Caco-2 (cell line): ENCODE results near the gene MKX.

- PRO-cap = no peak
- RRBS = no CpG with 5 or more reads among the region's 2 CpGs
Observed at GRCh38 chr10:27505176-27505406, 987 bp downstream of the RAB18 start.

- PRO-cap = no peak
- RRBS = 96% methylated on average over 20 of the region's 56 CpGs
Observed at GRCh38 chr10:27745349-27745884, at the start of gene MKX. Gene MKX (minus strand): TSS chr10:27745819.

DNA sequence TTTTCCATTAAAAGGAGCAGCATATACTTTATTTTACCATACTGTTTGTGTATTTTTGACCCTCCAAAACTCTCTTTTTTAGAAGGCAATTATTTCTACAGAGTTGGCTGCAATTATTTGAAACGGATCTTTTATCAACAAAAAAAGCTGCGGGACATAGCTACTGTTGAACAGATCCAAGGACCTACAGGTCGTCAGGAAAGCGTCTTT is 93.0 kb upstream of the MKX start:
- PRO-cap = no peak
- RRBS = no CpG with 5 or more reads among the region's 4 CpGs

- PRO-cap = no peak
- RRBS = no CpG with 5 or more reads among the region's 2 CpGs
Observed at GRCh38 chr10:28163112-28163738, 139.6 kb downstream of the MPP7 start.

GRCh38 chr10:28303923-28304453 is 1.1 kb upstream of the MPP7 start:
- PRO-cap = no peak
- RRBS = no CpG with 5 or more reads among the region's 3 CpGs

GRCh38 chr10:28307214-28307765 is 4.4 kb upstream of the MPP7 start:
- PRO-cap = no peak
- RRBS = no CpG with 5 or more reads among the region's 5 CpGs

DNA sequence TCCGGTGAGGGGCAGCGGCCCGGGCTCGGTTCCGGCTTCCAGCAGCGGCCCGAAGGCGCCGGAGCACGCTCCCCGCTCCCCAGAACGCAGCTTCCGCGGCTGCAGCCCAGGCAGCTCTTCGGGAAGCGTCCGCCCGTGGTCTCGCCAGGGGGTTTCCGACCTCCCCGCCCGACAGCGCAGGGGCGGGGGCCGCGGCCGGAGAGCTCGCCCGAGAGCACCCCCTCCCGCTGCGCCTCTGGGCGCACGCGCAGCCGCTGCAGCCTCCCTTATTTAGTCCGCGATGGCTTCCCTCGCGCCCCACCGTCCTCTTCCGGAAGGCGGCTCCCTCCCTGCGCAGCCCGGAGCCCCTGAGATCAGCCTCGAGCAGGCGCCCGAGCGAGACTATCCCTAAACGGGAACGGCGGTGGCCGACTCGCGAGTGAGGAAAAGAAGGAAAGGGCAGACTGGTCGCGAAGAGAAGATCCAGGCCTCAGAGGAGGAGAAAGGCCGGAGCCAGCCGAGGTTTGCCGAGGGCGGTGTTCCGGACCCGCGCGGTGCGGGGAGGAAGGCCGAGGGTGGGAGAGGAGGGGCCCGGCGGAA is 322 bp upstream of the WAC start:
- PRO-cap = bidirectional peak, plus-strand start at position 273 of the sequence, minus-strand start at position 505 of the sequence
- RRBS = 3% methylated on average over 18 of the region's 68 CpGs

DNA sequence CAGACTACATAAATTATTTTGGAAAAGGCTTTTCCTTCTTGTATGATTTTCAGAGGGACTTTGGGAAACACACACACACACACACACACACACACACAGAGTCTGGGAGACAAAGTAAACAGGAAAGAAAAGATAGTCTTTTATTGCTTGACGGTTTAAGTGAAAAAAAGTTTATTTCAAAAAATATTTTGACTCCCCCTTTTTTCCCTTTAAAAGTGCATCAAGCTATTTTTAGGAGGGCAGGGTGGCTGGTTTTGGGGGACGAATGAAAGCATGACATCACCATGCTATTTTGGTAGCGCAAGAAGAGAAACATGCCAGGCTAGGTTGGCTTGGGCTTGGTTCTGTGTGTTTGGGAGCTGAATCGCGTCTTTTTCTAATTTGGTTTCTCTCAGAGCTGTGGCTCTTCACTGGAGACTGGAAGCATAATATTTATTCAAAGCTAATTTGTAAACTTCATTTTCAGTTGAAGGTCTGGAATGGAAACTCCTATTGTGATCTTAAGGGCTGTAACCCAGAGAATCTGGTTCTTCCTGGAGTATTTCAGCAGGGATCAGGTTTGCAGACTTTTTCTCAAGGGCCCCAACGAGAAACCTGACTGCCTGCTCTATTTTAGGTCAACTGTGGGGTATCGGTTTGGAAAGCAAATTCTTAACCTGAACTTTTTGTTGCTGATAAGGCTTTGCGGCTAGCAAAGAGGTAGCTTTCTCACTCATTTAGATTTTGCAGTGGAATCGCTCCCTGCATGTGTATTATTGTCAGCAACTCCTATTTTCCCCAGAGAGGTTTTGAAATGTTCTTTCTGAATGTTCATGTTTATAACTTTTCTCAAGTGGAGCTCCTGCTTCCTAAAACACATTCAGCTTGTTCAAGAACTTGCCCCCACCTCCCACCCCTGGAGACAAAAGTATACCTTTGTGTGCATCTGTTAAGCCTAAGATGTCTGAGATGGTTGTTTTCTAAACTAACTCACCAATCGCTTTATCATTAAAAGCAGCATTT is 129.4 kb downstream of the BAMBI start:
- PRO-cap = no peak
- RRBS = no CpG with 5 or more reads among the region's 10 CpGs

DNA sequence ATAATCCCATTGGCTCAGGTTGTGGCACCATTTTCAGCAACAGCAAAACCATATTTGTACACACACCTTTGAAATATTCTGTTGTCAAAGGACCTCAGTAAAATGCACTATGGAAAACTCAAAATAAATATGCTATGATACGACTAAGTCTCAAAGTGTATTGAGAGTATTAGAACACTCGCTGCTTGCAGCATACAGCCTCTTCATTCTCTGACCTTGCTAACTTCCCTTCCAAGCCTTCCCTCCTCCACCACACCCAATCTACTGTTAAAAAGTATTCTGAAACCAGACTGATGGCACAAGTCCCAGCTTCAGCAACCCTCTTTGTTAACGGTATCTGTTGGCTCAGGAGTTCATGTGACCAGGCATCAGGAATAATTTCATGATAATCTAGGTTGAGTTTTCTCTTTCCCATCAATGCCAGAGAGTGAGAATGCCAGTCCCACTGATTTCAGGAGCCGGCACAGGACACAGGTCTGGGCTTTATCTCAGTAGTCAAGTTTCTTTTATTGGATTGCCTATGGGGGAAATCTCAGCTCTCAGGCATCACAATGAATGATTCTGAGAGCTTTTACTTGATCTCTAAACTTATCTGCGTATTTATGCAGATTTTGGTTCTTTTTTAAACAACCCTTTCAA is 231.1 kb upstream of the LYZL1 start:
- PRO-cap = no peak
- RRBS = no CpG with 5 or more reads among the region's 5 CpGs

GRCh38 chr10:29106103-29106689 is 182.7 kb upstream of the LYZL1 start:
- PRO-cap = bidirectional peak, plus-strand start at chr10:29106513, minus-strand start at chr10:29106358
- RRBS = no CpG with 5 or more reads among the region's 6 CpGs

GRCh38 chr10:29446366-29447157 is 157.7 kb downstream of the LYZL1 start:
- PRO-cap = no peak
- RRBS = no CpG with 5 or more reads among the region's 6 CpGs

GRCh38 chr10:29462179-29462489 is 172.6 kb downstream of the SVIL start:
- PRO-cap = no peak
- RRBS = no CpG with 5 or more reads among the region's 4 CpGs

DNA sequence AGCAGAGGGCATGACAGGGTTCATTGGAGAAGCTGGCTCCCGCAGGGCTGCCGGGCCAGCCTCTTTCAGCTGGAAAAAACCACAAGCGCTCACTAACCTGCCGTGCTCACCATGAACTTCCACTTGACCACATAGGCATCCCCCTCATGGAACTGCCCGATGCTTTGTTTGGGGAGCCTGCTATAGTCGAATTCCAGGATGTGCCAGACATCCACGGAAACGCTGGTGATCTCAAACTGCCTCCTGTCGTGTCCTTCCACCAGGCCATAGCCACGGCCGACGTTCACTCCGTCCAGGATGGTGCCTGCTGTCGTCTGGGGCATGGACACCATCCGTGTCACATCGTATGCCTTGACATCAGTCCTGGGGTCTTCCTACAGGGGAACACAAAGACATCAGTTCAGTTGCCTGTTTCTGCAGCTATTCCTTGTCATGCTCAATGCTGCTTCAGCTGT is 154.3 kb downstream of the SVIL start:
- PRO-cap = no peak
- RRBS = no CpG with 5 or more reads among the region's 16 CpGs

DNA sequence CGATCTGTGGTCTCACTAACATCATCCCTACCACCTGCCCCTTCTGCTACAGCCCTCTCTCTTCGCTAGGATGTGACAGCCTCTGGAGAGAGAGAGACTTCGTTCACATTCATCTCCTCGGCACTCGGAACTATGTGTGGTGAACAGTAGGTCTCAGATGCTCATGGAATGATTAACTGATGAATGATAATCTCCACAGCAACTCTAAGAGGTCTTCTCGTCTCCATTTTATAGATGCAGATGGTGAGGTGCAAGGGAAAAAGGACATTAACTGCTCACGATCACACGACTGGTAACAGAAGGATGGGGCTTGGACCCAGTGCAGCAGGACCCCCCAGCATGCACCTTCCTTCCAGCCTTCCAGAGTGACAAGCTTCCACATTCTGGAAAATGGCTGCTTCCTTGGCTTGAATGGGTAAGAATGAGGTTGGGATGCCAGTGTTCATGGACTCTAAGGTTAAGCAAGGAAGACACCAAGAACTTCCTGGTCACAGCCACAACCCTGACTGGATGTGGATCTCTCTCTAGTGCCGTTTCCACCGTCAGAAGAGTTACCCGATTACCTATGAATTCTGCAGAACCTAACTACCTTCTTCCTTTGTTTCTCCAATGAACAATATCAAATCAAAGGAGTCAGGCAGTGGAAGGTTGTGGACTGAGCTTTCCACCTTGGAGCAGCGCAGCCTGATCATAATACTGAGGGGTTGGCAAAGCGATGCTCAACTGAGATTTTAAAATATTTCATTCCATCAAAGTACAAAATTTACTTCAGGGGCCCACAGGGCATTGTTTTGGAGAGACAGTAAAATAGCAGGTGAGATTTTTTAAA is 94.3 kb downstream of the SVIL start:
- PRO-cap = no peak
- RRBS = no CpG with 5 or more reads among the region's 13 CpGs

GRCh38 chr10:29550327-29550984 is 84.3 kb downstream of the SVIL start:
- PRO-cap = no peak
- RRBS = 100% methylated on average over 6 of the region's 19 CpGs

DNA sequence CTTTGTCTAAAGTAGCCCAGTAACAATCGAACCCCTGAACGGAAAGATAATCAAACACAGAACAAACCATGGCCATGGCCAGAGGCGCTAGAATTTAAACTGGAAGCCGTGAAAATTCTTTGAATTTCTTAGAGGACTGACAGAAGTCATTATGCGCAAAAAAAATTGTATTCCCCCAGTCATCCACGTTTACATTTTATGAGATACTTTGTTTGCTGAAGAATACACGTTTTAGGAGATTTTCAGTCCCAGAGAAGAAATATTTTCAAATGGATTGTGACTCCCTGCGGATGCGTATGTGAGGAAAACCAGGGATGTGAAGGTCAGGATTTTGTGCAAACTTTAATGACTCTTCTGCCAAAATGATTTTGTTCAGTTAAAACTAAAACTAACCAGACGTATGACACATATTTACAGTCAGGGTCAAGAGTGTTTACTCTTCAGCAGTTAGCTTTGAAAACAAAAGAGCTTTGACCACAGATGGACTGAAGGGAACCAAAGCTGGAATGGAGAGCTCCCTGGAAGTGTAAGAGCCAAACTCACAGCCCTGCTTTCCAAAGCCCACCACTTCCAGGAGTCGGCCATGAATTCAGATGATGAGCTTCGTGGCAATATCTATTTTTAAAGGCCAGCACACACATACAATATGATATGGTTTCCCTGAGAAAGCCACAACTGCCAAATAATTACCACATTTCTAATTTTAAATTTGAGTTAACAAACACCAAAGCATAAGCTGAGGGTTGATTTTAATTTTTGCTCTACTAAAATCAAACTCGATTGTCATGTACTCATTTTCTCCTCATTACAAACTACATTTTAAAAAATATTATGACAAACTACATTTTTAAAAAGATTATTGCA is 15.5 kb downstream of the SVIL start:
- PRO-cap = no peak
- RRBS = no CpG with 5 or more reads among the region's 13 CpGs

DNA sequence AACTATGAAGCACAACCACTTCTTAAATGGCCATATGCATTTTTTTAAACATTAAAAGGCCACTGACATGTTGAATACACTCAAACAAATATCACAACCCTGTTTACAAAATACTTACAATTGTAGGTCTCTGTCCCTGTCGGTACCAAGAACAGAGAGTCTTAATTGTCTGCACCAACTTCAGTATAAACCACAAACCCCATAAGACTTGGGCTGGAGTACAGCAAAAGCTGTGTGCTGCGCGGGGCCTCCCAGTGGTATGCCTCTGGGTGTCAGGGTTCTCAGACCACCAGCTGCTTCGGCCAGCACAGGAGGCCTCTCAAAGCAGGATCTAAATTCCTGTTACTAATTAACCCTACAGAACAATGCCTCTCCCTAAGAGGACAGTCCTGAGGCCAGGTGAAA is 856 bp upstream of the SVIL start:
- PRO-cap = unidirectional peak, minus-strand start at position 261 of the sequence
- RRBS = no CpG with 5 or more reads among the region's 4 CpGs

GRCh38 chr10:29647146-29647480 is 12.3 kb upstream of the SVIL start:
- PRO-cap = no peak
- RRBS = no CpG with 5 or more reads among the region's 1 CpG

- PRO-cap = no peak
- RRBS = no CpG with 5 or more reads among the region's 9 CpGs
Observed at GRCh38 chr10:29811669-29812577, 177.2 kb upstream of the SVIL start.

- PRO-cap = no peak
- RRBS = no CpG with 5 or more reads among the region's 1 CpG
Observed at GRCh38 chr10:29830835-29831142, 196.0 kb upstream of the SVIL start.